Lung (tissue), 4 donors: ENCODE measurements around a stretch of chr7.

DNA sequence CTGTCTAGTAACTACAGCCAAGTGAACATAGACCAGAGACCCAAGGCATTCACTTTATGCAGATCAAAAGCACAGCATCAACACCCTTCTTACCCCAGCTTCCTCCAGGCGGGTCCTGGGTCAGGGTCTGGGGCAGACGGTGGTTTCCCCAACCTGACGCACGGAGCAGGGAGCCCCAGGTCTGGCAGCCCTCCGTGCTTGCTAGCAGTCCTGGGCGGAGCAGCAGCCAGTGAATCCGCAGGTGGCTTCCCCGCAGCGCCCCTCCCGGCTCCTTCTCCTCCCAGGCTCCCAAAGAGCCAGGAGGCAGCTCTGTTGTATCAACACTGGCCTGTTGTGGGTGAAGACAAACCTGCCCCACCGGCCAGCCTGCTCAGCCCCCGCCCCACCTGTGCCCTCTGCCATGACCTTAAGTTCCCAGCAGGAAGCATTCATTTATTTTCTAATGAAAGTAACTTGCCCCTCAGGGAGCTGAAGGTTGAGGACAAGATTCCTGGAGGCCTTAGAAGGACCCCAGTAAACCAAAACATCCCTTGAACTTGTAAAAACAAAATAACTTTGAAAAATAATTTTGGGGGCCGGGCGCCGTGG lies 24.0 kb upstream of the TMEM213 start:
- PRO-cap, result no peak
- RAMPAGE, long total RNA, result no peak
- RRBS, result 33% methylated on average over 2 of the region's 15 CpGs

DNA sequence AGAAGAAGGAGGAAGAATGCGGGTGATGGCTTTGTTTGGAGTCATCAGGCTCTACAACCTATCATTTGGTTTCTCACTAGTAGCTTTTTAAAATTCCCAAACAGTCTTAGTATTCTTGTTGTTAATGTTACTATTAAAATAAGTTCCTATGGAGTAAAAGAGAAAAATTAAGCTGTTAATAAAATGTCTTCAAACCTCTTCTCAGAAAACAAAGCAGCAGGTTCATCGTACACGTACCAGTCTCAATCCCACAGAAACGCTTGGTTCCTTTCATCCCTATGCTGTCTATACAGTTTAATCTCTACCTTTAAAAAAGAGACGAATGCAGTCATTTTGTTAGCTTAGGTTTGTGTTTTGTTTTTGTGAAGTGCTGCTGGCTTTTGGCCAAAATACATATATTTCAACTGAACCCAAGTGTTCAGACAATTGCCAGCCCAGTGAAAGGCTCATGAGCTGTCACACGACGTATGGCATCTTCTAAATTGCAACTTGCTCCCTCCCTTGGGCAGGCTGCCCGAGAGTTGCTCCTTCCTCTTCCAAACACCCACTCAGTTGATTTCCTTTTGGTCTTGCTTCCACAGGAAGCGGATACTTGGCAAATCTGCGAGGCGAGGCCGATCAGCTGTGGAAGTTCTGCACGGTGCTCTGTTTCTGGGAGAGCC lies 39.4 kb upstream of the ATP6V0A4 start:
- PRO-cap, result no peak
- RAMPAGE, long total RNA, result no peak
- RRBS, result no CpG with 5 or more reads among the region's 13 CpGs

DNA sequence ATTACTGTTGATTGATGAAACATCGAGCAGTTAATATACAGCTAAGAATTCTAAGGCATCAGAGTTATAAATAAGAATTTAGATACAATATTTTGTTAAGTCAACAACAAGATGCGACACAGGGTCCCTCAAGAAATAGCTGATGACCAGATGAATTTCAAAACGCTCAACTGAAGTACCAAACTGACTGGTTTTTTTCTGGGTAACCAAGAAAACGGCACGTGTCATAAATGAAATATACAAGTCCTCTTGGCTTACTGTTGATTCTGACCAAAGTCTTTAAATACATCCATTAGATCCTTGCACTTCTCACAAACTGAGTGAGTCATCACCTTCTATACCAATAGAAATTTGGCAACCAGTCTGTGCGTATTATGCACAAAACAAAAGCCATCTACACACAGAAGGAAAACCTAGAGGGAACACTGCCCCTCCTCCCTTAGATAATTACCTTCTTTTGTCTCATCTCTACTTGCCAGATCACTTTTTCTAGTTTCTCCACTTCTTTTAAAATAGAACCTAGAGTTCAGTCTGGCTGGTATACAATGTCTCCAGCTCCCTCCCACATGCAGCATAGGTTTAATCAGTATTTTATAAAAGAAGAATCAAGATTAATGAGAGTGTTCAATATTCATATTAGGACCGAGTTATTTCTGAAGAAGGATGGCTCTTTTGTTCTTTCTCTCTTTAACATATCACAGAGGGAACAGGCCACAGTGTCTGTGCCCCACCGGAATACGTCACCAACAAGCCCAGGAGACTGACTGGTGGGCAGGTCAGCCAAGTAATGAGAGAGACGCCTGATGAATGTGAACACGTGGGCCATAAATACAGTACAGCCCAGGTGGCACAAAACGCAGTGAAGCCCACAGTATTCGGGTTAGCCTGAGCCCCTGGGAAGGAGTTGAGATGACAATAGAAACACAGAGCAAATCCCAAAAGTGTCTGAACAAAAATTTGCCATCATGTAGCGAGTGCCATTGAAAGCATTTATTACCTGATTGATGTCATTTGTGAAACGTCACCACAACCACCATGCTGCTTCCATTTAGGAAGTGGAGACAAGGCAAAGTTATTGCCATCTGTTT lies 91.4 kb downstream of the KIAA1549 start:
- PRO-cap, result no peak
- RAMPAGE, long total RNA, result no peak
- RRBS, result no CpG with 5 or more reads among the region's 15 CpGs

DNA sequence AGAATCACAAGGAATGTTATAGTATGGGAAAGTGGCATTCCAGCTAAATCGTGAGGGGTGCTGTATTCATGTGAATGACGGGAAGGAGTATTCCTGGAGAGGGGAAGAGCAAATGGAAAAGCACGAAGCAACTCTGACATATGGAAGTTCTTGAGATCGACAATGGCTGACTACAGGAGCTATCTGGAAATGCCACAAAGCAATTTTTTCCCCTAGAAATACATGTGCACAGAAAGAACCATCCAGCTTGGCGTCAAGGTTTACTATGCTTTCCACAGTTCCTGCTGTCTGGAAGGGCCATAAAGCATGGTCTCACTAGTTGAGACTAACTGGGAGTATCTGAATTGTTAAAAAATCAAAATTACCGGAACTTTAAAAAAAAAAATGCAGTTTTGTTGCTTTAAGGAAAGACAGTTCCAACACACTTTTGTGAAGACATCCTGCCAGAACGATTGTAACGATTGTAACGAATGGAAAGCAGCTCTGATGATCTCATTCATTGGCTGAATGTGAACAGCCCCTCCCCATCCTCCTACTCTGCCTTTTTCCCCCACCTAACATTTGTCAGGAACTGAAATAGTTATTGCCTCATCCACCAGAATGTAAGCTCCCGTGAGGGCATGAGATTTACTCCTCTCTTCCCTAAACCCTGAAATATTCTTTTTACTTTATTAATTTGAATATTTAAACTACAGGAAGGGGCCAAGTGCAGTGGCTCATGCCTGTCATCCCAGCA lies 23.0 kb upstream of the ZC3HAV1L start:
- PRO-cap, result no peak
- RAMPAGE, long total RNA, result no peak
- RRBS, result no CpG with 5 or more reads among the region's 10 CpGs

DNA sequence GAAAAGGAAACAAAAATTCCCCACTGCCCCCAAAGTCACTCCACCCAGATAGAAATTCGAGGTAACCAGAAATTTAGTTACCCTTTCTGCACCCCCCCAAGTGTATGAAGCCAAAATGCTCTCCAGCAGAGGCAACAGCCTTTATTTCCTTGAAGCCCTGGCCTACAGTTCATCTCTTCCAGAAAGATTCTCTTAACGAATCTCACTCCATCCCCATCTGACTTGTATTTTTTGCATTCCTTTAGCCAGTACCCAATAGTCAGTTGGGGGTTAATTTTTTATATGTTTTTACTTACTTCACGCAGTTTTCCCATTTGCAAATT lies 32.6 kb downstream of the ZC3HAV1 start:
- PRO-cap, result no peak
- RAMPAGE, long total RNA, result no peak
- RRBS, result no CpG with 5 or more reads among the region's 3 CpGs

- PRO-cap, result no peak
- RAMPAGE, long total RNA, result no peak
- RRBS, result no CpG with 5 or more reads among the region's 22 CpGs
Measured at GRCh38 chr7:139079708-139080464, 29.6 kb downstream of the ZC3HAV1 start.

GRCh38 chr7:139108750-139109164 lies 763 bp downstream of the ZC3HAV1 start:
- PRO-cap, result no peak
- RAMPAGE, long total RNA, result no peak
- RRBS, result 2% methylated on average over 21 of the region's 28 CpGs

GRCh38 chr7:139288097-139288463 lies 53.1 kb upstream of the FMC1 start:
- PRO-cap, result no peak
- RAMPAGE, long total RNA, result no peak
- RRBS, result no CpG with 5 or more reads among the region's 1 CpG

DNA sequence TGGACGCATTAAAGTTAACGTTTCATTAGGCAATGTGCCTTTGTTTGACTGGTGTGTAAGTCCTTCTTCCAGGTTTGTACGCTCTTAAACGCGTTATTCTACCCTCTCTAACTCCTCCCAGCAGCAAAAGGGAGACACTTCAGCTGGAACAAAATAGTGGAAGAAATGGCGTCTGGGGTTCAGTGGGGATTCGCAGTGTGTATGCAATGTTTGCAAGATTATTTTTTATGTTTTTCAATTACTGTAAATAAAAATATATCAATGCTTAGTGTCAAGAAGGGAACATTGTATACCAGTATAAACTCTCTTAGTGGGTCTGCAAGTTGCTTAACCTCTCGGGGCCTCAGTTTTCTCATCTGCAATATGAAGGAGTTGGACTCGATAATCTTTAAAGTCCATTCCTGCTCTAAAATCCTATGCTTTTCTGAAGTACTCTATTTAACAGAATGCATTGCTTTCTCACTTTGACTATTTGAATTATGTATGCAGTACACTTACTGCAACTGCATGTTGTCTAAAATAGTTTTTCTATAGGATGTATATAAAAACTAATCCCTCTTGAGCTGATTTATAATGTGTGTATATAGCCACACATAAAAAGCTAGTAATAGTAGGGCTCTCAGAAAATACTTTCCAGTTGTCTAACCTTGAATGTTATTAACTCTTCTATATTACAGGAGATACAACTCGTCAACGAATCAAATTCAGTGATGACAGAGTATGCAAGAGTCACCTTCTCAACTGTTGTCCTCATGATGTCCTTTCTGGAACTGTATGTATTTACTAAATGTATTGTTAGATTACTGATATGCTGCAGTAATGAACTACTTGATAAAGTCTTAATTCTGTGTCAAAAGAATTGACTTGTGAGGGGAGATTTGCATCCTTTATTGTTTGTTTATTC lies 15.9 kb downstream of the LUC7L2 start:
- PRO-cap, result no peak
- RAMPAGE, long total RNA, result no peak
- RRBS, result no CpG with 5 or more reads among the region's 11 CpGs

DNA sequence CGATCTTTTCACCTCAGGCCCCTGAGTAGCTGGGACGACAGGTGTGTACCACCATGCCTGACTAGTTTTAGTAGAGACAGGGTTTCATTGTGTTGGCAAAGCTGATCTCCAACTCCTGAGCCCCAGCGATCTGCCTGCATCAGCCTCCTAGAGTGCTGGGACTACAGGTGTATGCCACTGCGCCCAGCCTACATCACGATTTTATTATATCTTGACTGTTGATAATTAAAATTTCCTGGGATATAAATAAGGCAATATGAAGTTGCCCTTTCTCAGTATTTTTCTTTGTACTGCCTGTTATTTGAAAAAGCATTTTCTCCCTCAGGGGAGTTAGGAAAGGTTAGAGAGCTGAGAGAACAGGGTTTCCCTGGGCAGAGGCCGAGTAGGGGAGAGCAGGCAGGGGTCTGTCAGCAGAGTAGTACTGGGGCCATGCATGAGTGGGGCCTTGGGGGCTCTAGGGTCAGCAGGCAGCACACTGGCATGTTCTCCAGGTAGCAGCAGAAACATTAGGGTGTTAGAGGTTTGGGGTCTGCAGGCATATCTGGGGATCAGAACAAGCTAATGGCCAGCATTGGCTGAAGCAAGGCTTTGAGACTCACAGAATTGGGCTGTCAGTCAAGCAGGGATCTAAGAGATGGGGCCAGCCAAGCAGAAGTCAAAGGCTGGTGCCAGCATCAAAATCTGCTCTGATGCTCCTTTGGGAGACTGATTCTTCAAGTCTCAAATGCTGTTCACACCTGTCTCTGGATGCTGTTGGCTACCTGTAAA lies 56.5 kb downstream of the KLRG2 start:
- PRO-cap, result no peak
- RAMPAGE, long total RNA, result no peak
- RRBS, result no CpG with 5 or more reads among the region's 6 CpGs

DNA sequence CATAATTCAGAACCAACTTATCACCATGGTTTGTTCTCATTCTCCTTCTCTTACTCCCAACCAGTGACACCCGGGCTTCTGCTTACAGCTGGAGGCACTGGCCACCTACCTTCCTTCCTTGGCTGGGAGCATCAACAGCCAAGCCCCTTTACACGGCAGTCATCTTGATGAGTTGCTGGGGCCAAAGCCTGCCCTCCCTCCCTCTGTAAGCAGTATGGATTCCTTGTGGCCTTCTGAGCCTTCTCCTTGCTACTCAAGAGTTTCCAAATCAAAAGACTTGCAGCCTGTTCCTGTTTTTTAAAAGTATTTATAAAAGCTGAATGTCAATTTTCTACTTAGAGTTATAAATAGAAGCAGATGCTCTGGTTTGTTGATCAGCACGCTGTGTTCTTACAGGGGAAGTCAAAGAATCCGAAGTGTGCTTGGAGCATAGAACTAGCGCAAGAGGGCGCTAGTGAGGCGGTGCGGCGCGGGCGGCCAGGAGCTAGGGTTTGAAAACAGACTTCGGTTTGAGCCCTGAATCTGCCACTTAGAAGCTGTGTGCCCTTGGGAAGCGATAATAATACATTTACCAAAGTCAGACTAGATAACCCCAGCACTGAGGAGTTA lies 49.1 kb downstream of the KLRG2 start:
- PRO-cap, result no peak
- RAMPAGE, long total RNA, result no peak
- RRBS, result no CpG with 5 or more reads among the region's 13 CpGs

DNA sequence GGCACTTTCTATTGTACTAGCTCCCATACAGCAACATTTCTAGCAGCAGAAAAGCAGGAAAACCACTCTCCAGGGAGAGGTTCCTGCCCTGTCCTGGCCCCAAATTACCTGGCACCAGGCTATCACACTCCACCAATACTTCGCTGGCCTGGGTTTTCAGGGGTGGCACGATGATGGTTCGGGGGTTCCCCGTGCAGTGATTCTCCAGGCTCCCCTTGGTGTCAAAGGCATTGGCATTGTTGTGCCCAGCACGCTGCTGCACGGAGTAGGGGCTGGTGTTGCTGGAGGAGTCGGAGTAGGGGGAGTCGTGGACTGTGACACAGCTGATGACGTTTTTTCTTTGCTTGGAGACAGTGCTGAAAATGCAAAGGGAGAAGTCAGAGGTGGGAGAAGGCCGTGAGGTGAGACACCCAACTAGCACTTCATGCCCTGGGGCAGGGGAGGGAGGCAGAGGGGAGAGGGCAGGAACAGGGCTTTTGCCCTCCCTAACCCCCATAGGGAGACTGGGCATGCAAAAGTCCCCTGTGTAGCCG lies 60.3 kb downstream of the CLEC2L start:
- PRO-cap, result no peak
- RAMPAGE, long total RNA, result no peak
- RRBS, result 75% methylated on average over 1 of the region's 11 CpGs

GRCh38 chr7:139637138-139637680 lies 113.7 kb downstream of the CLEC2L start:
- PRO-cap, result no peak
- RAMPAGE, long total RNA, result no peak
- RRBS, result no CpG with 5 or more reads among the region's 9 CpGs

GRCh38 chr7:139643809-139644607 lies 120.5 kb downstream of the CLEC2L start:
- PRO-cap, result no peak
- RAMPAGE, long total RNA, result no peak
- RRBS, result no CpG with 5 or more reads among the region's 10 CpGs

- PRO-cap, result no peak
- RAMPAGE, long total RNA, result no peak
- RRBS, result no CpG with 5 or more reads among the region's 2 CpGs
Measured at GRCh38 chr7:139658407-139658922, 119.3 kb downstream of the HIPK2 start.

DNA sequence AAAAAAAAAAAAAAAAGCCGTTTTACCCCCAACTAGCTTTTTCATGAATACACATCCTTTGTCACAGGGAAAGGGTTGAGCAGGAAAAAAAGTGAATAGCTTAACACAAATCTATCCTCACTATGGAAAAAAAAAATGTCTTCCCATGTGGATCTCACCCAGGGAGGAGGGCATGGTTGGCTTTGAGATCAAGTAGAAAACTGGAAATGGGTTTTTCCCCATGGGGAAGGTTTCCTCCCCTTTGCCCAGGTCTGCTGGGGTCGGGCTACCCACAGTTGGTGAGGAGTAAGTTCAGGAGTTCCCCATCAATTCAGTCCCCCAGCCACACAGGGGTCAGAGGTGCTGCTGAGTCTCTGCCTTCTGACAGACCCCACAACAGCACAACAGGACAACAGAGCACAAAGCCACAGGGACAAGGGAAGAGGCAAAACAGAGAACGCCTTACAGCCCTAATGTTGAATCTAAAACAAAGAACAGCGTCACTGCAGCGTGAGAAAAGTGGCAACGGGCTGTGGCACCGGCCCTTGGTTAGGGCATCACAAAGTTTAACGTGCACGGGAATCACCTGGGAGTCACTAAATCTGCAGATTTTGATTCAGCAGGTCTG lies 93.2 kb downstream of the PARP12 start:
- PRO-cap, result no peak
- RAMPAGE, long total RNA, result no peak
- RRBS, result no CpG with 5 or more reads among the region's 9 CpGs

GRCh38 chr7:139977187-139977627 lies 85.5 kb downstream of the PARP12 start:
- PRO-cap, result no peak
- RAMPAGE, long total RNA, result no peak
- RRBS, result no CpG with 5 or more reads among the region's 11 CpGs

- PRO-cap, result no peak
- RAMPAGE, long total RNA, result no peak
- RRBS, result 63% methylated on average over 1 of the region's 19 CpGs
Measured at GRCh38 chr7:140024645-140025141, 38.1 kb downstream of the PARP12 start.

DNA sequence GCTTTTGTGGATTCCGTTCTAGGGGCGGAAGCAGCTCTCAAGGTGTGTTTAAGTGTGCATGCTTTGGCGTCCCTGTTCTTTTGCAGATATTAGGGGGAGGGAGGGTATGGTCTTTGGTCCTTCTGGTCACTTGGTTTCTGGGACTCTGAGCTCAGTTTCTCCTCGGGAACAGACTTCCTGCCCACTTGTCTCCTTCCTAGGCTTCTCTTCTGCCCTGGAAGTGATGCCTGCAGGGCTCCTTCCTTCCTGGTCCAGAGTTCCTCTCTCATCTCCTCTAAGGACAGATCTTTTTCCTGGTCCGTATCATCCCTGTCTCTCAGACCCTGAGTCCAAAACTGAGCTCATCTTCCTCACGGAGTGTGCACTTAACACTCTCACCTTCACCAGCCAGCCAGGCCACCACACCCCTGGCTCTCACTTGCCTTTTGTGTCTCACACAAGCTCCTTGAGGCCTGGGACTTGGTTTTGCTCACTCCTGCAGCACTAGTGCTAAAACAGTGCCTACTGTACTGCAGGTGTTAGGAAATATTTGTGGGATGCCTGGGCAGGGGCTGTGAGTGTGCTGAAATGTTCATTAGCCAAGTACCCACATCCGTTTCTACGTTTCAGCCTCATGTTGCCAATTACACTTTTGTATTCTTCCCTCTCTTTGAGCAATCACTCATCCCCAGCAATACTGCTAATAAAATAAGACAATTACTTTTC lies 21.3 kb upstream of the PARP12 start:
- PRO-cap, result no peak
- RAMPAGE, long total RNA, result no peak
- RRBS, result no CpG with 5 or more reads among the region's 8 CpGs

GRCh38 chr7:140212532-140213091 lies 35.8 kb upstream of the KDM7A start:
- PRO-cap, result no peak
- RAMPAGE, long total RNA, result no peak
- RRBS, result no CpG with 5 or more reads among the region's 8 CpGs